Retinal pigment epithelial cell (primary cell): ENCODE data around the genes IFNA10 and LRRC19.

- RRBS: no CpG with 5 or more reads among the region's 3 CpGs
Observed at GRCh38 chr9:20726001-20726556, 42.0 kb downstream of the FOCAD start.

- RRBS: no CpG with 5 or more reads among the region's 3 CpGs
Observed at GRCh38 chr9:21206882-21207373, at the start of gene IFNA10. TSS of gene IFNA10 (minus strand) at chr9:21207143.

DNA sequence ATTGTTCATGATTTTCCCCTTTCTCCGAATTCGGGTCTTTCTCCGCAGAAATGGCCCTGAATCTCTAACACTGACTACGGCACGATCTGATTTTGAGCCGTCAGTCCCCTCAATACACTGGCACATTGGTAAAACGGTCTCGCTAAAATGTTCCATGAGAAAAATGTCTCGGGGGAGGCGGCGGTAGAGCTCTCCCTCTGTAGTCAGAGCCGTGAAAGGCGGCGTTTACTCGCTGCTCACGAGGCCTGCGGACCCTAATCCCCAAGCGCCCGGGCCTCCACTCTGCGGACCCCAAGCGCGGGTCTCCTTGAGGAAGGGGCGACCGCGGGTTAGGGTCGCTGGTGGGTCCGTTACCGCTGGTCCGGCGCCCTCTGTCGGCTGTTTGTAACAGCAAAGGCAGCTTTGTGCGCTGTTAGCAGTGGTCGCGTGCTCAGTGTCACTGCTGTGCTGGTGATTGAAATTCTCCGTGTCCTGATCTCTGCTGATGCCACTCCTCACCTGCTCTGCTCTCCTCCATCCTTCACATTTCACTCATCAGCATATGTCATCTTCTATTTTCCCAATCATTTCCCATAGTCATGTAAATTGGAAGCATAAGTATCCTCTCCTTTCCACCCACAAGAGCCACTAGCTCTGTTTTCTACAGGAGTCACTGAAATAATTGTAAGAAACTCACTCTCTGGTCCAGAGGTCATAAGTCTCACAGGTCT is 10.9 kb upstream of the IFNA2 start:
- RRBS: under 1% methylated on average over 8 of the region's 35 CpGs

GRCh38 chr9:21560123-21560760 is 78.1 kb upstream of the IFNE start:
- RRBS: no CpG with 5 or more reads among the region's 19 CpGs

DNA sequence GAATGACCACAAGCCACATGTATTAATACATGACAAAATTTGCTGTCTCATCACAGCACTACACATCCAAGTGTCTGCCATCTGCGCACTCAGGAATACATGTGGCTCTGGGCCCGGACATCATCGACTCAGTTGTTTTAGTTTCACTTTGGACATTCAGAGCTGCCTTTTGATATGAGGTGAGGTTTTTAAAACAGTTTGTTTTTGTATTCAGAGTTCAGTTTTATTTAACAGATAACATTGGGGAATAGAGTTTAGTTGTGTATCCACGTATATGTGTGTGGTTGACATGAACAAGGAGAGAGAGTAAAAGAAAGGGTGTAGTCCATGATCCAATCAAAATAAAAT is 114.1 kb upstream of the MTAP start:
- RRBS: no CpG with 5 or more reads among the region's 4 CpGs

GRCh38 chr9:21853195-21853925 is 50.9 kb downstream of the MTAP start:
- RRBS: no CpG with 5 or more reads among the region's 3 CpGs

DNA sequence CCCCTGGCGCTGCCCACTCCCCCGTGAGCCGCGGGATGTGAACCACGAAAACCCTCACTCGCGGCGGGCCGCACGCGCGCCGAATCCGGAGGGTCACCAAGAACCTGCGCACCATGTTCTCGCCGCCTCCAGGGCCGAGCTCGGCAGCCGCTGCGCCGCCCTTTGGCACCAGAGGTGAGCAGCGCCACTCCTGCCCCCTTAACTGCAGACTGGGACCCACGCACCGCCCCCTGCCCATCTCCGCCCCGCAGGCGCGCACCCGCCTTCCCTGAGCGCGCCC is 14.9 kb downstream of the CDKN2B start:
- RRBS: no CpG with 5 or more reads among the region's 32 CpGs

DNA sequence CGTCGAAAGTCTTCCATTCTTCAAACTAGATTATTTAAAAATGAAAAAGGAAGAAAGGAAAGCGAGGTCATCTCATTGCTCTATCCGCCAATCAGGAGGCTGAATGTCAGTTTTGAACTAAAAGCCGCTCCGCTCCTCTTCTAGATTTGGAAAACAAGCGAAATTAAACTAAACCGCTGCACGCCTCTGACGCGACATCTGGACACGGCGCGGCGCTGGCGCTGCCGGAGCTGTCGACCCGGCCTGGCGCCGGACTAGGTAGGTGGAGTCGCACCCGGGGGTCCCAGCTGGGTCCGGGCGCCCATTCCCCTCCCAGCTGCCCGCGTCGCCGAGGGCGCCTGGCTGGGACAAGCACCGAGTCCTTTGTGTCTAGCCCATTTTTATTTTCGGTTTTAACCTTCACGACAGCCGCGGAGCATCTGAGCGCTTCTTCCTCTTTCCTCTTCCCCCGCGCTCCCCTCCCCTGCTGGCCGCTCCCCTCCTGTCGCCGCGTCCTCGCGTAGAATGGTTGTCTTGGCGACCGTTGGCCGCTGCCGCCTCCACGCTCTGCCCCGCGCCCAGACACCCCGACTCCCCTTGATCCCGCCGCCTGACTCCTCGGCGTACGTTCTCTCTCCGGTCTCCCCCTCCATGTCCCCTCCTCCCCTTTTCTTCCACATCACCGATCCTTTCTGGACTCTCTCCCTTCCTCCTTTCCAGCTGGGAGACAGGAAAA is 14.0 kb downstream of the CDKN2B start:
- RRBS: no CpG with 5 or more reads among the region's 59 CpGs

DNA sequence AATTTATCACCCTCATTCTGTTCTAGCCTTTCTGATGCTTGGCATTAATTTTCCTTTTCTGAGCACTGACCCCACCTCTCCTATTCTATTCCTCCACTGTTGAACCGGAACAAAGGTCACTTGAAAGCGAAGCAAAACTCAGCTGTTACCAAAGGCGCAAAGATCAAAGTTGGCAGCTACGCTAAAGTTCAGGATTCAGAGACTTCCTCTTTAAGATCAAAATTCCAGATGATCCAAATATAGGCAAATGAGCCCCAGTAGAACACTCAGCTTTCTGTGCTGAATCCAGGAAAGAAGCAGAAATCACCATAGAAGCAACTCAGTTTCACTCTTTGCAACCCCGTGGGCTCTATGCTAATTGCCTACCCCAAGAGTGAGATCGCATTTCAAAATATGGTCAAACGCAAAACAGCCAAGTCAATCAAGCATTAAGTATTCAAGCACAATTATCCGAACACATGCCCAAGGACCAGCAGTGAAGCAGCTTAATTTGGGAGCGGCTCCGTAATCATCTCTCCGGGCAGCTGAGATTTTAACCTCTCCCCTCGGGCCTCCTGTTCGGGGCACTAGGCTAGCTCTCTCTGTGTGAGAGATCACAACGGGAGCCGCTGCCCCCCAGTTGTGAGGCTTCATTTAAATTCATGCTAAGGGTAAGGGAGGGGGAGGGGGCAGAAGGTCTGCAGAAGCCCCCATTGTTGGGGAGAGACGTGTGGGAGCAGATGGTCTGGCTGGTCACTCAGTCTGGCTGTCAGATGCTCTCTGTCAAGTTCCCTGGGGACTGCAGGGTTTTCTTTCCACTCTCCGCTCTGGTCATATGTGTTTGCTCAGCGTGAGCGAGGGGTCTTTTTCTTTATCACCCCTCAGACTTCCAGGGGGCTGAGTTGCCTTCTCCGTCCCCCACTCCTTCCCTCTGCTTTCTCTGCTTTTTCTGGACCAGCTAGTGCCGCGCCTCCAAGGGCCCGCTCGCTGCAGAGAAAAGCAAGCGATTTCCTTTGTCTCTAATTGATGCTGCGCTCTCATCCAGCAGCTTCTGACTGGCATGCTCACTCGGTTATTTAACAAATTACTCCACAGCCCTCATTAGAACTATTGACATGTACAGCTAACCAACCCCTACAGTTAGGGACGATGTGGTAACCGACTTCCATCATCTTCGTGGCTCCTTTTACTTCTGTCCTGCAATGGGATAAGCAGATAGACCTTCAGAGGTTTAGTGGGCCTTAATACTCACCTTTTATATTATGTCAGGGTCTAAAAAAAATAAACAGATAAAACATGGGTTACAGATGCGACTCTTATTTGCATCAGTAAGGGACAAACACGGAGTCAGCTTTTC is 288.3 kb downstream of the ELAVL2 start:
- RRBS: no CpG with 5 or more reads among the region's 32 CpGs

GRCh38 chr9:26975520-26976802 is 19.7 kb downstream of the IFT74 start:
- RRBS: no CpG with 5 or more reads among the region's 23 CpGs

GRCh38 chr9:27005468-27005808 is at the start of gene LRRC19:
TSS of gene LRRC19 (minus strand) at chr9:27005672.
- RRBS: no CpG with 5 or more reads among the region's 2 CpGs

GRCh38 chr9:27341839-27342381 is 45.0 kb upstream of the EQTN start:
- RRBS: no CpG with 5 or more reads among the region's 7 CpGs

GRCh38 chr9:27379294-27379679 is 82.3 kb upstream of the EQTN start:
- RRBS: no CpG with 5 or more reads among the region's 4 CpGs

DNA sequence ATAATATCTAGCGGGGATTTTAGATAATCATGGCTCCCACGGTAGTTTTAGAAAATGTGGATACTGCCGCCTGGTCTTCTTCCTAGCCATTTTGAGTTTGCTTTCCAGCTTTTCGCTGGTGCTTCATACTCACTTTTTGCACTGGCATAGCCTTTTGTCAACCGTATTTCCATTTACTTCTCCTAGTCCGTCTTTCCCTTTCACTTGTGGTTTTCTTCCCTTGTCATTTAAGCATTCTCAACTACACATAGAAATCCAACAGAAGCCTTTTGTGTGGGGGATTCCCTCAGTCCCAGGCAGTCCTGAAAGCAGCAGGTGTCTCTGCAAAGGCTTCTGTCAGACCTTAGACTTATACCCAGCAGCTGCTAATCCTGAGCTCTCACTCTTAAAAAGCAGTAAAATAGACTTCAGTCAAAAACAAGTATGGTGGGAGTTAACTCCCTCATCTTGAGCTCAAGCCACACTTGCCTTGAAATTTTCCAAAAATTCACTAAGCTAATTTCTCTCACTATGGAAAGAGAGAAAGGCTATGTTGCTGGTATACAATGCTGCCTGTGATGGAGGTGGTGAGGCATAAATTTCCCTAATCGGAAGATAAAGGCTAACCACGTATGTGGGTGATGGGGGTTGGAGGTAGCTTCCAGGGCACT is 35.0 kb upstream of the IFNK start:
- RRBS: no CpG with 5 or more reads among the region's 8 CpGs

GRCh38 chr9:27571343-27572140 is 1.7 kb downstream of the C9orf72 start:
- RRBS: no CpG with 5 or more reads among the region's 10 CpGs

GRCh38 chr9:27644996-27645558 is 71.8 kb upstream of the C9orf72 start:
- RRBS: no CpG with 5 or more reads among the region's 4 CpGs

- RRBS: no CpG with 5 or more reads among the region's 12 CpGs
Observed at GRCh38 chr9:32404725-32405533, 20.5 kb downstream of the ACO1 start.

DNA sequence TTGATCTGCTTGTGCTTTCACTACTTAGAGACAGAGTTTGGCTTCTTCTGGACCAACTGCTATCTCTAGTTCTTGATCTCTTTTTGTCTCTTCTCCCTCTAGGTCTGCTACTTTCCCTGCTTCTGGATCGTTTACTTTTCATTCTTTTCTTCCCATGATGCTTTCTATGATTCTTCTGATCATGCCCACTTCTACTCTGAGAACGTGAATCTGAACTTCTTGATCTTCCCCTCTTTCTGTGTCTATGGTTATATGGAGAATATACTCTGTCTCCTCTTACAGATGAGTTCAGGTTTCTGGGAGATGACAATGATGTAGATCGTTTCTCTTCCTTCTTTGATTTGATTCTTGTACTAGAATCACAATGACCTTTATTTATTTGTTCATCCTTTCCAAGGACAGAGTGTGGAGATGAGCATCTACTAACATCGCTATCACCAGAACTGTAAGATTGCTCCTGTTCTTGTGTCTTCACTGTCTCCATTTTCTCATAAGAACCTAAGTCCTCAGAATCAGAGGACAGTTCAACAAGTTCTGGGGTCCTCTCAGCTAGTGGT is 9.5 kb upstream of the SMIM27 start:
- RRBS: no CpG with 5 or more reads among the region's 4 CpGs

- RRBS: 1% methylated on average over 5 of the region's 53 CpGs
Observed at GRCh38 chr9:33025398-33026445, 649 bp downstream of the DNAJA1 start.

DNA sequence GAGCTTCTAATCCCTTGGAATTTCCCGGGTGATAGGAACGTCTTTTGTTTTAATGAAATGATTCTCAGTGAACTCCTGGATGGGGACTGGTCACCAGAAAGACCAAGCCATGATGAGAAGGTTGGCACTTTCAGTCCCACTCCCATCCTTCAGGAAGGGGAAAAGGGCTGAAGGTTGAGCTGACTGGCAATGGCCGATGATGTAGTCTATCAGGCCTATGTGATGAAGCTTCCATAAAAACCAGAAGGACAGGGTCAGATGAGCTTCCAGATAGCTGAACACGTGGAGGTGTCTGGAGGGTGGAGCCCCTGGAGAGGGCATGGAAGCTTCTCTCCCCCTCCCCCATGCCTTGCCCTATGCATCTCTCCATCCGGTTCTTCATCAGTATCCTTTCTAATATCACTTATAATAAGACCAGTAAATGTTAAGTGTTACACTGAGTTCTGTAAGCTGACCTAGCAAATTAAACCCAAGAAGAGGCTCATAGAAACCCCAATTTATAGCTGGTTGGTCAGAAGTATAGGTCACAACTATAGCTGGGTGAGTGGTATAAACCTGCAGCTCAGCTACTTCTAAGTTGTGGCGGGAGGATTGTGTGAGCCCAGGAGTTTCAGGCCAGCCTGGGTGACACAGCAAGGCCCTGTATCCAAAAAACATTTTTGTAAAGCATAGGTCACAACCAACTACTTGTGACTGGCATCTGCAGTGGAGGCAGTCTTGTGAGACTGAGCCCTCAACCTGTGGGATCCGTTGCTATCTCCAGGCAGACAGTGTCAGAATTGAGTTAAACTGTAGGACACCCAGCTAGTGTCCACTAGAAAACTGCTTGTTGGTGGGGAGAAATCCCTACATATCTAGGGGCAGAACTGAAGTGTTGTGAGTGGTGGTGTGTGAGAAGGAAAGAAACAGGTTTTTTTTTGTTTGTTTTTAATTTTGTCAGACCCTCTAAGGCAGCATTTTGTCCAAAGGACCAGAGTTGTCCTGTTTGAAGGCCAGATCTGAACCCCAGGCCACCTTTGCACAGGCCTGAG is 32.8 kb upstream of the SMU1 start:
- RRBS: no CpG with 5 or more reads among the region's 7 CpGs